A375 (cell line): ENCODE results near the genes CATSPERD and VMAC.

GRCh38 chr19:4724426-4725080, 911 bp upstream of the DPP9 start:
- RAMPAGE, long total RNA: no peak

GRCh38 chr19:4793497-4794167, 2.1 kb downstream of the FEM1A start:
- RAMPAGE, long total RNA: no peak

DNA sequence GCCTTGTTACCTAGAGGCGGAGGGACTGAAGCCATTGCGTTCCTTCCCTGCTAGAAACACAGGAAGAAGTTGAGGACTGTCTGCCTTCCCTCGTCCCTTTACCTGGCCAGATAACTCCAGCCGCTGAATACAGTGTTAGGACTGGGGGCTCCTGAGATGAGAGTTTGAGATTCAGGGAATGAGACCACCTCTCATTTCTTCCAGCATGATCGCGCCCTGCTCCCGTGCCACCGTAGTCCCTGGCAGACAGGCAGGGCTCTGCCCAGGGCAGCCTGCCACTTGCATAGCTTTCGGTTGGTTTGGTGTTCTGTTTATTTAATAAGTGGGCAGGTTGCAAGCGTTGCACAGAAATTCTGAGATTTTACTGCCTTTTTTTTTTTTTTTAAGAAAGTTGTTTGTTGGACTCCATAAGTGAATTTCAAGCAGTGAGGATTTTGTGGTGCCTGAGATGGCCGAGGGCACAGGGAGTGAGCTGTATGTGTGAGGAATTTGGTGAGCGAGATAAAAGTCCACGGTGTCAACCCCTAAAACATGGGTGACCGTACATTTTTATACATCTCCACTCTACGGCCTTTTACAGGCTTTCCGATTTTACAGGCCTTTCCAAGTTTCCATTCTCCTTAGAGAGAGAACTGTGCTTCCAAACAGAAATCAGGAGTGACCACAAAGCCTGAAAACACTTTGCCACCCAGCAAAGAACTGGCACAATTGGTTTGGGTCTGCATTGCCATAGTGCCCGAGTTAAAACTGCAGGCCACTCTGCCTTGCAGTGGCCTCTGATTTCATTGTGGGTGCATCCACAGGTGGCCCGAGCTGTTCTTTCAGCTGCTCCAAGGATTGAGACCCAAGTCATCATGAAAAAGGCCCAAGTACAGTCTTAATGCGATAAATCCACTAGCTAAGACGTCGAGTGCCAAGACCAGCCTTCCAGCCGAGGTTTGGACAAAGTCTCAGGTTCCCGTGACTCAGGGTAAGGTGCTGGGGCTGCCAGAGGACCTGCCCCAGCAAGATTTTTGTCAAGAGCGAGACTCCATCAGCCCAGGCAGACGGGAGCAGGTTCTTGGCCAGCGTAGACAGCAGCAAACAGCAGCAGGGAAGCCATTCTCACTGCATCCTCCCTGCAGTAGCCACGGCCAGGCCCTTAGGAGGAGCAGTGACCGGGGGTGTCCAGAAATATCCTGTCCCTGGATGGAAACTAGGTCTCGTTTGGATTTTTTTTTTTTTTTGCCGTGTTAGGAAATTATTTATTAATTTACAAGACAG, 3.1 kb downstream of the FEM1A start:
- RAMPAGE, long total RNA: no peak

DNA sequence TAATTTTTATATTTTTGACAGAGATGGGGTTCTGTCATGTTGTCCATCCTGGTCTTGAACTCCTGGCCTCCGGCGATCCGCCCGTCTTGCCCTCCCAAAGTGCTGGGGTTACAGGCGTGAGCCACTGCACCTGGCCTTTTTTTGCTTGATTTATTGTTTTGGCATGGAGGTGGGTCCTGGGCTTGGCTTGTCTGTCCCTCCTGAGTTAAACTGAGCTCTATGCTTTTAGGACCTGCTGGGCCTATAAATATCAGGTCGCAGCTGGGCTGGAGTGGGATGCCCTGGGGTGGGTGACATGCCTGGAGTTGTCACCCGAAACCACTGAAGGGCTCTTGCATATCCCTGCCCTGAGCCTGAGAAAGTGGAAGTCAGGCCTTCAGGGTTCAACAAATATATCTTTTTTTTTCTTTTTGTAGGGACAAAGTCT, 5.6 kb downstream of the ARRDC5 start:
- RAMPAGE, long total RNA: no peak

- RAMPAGE, long total RNA: no peak
Measured at GRCh38 chr19:5023091-5023670, 54.3 kb downstream of the KDM4B start.

GRCh38 chr19:5215165-5215826, 125.3 kb downstream of the PTPRS start:
- RAMPAGE, long total RNA: no peak

- RAMPAGE, long total RNA: no peak
Measured at GRCh38 chr19:5336411-5336922, 4.1 kb downstream of the PTPRS start.

DNA sequence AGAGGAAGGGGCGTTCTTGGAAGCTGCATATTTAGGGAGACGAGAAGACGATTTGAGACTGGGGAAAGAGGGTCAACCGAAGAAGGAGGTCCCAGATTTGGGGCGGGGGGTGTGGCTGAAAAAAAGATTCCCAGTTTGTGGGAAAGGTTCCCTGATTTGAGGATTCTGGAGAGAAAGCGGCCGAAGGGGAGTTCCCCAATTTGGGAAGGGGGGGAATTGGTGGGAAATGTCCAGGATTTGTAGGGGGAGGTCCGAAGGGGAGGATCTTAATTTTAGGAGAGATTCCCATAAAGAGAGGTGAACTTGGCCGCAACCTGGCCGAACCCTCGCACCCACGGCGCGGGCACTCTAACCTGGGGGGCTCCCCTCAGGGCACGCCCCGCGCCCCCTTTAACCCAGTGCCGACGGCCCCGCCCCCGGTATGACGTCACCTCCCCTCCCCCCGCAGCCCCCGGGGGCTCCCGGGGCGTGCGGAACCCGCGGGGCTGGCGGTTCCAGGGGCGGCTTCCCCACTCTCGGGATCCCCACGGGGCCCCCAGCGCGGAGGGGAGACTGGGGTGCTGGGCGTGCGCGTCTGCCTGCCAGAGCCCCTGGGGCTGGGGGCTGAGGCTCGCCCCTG, 1.2 kb downstream of the PTPRS start:
- RAMPAGE, long total RNA: no peak

GRCh38 chr19:5567497-5568353, 54.9 kb downstream of the SAFB2 start:
- RAMPAGE, long total RNA: no peak

DNA sequence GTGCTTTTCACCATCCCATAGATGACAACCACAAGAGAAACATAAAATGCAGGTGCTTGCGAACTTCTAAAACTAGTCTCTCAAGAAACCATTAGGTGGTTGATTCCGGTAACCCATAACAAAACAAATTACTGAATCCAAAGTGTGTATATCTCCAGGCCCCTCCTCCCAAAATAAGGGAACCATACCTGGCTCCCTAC, 12.3 kb downstream of the SAFB2 start:
- RAMPAGE, long total RNA: no peak

GRCh38 chr19:5621324-5622486, 871 bp downstream of the SAFB2 start:
- RAMPAGE, long total RNA: no peak

GRCh38 chr19:5668978-5669416, 11.3 kb downstream of the MICOS13 start:
- RAMPAGE, long total RNA: no peak

- RAMPAGE, long total RNA: no peak
Measured at GRCh38 chr19:5691195-5691970, 1.3 kb downstream of the RPL36 start.

DNA sequence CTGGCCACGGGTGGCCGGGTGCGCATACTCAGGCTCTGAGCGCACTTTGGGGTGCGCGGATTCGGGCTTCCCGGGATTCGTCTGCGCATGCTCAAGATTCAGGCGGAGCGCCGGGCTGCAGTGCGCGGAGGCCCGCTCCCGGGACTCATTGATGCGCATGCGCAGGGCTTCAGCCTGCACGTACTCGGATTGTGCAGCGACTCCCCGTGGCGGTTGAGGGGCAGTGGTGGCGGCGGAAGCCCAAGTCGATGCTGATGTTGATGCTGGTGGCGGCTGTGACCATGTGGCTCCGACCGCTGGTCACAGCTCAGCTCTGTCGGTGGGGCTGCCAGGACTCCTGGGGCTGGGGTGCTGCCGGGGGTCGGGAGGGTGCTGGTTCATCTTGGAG, at the start of gene CATSPERD:
Gene CATSPERD (plus strand): TSS at position 148 of the 388 bp plus-strand sequence.
- RAMPAGE, long total RNA: no peak

- RAMPAGE, long total RNA: no peak
Measured at GRCh38 chr19:5788153-5788462, 2.9 kb downstream of the DUS3L start.

DNA sequence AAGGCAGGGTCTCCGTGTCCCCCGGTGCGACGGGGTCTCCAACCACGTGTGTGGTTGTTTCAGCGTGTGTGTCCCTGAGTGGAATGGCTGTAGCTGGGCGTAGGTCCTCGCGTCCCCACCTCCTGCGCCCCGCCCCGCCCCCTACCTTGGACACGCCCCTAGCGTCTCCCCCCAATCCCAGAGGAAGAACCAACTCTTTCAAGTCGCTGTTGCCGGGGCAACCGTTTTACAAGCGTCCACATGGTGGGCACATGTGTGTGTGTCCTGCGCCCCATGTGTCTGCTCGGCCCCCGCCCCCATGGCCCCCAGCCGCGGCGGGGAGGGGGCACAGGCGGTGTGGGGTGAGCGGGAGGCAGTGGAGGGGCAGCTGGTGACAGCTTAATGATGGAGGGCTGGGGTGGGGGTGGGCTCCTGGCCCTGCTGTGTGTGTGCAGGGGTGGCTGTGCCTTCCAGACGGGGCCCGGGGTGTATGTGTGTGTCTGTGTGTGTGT, 2.6 kb upstream of the NRTN start:
- RAMPAGE, long total RNA: no peak

DNA sequence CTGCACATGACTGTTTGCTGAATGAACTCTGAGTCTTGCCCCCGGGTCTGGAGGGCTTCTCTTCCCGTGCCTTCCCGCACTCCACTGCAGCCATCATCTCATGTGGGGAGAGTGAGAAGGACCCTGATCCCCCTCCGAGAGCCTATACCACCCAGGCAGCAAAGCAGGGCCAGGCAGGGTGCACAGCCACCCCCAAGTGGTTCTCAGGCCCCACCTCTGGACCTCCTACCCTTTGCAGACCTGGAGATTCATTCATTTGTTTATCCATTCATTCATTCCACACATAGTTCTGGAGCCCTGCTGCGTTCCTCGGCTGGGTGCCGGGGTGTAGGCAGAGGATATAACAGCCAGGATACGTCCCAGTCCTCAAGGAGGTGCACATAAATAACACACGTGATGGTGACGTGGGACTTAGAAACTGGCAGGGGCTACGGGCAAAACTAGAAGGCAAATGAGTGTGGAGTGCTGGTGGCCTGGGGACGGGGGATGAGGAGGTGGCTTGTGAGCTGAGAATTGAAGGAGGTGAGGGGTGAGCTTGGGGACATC, 14.1 kb downstream of the NDUFA11 start:
- RAMPAGE, long total RNA: no peak

DNA sequence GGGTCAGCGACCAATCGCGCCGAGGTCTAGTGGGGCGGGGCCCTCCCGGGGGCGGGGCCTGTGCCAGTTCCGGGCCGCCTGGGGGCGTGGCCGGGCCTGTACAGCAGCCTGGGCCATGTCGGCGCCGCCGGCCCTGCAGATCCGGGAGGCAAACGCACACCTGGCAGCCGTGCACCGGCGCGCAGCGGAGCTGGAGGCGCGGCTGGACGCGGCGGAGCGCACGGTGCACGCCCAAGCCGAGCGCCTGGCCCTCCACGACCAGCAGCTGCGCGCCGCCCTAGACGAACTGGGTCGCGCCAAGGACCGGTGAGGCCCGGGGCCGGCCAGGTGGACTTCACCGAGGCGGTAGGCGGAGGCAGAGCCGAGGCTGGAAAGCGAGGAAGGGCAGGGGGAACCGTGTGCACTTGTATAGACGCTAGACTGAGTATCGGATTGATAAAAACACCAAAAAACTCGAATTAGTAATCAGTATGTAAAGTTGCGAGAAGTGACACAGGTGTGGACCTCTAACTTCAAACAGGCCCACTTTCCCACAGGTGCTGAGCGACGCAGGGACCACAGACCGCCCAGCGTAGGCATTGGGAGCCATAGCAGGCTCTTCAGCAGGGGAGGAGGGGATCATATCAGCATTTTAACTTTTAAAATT, at the start of gene VMAC:
Gene VMAC (plus strand): TSS at position 97 of the 646 bp plus-strand sequence.
- RAMPAGE, long total RNA: no peak

DNA sequence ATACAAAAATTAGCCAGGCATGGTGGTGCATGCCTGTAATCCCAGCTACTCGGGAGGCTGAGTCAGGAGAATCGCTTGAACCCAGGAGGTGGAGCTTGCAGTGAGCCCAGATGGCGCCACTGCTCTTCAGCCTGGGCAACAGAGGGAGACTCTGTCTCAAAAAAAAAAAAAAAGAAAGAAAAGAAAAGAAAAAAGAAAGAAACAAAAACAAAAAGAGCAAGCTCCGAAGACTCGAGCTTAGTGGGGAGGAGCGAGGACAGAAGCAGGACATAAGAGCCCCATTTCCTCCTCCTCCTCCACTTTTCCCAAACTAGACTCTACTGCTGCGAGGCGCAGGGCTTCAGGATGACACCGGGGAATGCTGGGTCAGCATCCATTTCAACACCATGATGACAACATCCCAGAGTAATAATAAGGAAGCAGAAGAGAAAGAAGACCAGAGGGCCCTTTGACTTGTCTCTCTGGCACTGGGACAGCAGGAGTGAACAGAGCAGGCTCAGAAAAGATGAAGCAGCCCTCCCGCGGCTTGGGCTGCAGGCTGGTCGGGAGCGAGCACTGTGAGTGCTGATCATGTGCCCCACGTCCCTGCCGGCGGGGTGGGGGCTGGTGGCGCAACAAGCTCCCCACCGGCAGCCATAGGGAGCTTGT, 30.7 kb downstream of the RANBP3 start:
- RAMPAGE, long total RNA: no peak

GRCh38 chr19:5961481-5961834, 16.5 kb downstream of the RANBP3 start:
- RAMPAGE, long total RNA: no peak